ENCODE results near the gene SDS.

DNA sequence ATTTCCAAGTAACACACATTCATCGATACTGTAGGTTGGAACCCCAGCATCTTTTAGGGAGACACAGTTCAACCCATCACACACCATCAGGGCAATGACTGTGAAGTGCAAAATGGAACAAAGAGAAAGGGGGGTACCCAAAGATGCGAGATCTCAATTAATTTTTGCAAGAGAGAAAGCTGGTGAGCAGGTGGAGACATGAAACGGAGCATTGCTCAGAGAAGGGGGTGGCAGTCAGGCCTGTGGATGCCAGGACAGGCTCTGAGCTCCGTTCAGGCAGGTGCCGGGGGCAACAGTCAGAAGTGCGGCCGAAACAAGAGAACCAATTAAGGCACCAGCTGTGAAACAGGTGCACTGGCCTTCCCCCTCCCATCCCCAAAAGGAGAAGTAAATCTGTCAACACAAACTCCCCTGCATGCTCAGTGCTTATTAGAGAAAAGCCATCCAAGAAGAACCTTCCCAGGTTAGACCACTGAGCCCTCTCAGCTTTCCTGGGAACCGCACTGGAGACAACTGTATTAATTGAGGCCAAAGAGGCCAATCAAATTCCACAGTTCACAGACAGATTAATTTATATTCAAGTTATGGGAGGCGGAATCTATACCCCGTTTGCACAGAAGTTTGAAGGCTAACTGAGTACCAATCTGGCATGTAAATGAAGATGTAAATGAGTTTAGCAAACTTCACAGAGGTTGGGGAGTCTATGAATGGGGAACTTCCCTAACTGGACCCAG is 20.7 kb downstream of the OAS2 start:
- RRBS, 2 experiments: no CpG with 5 or more reads among the region's 10 CpGs

DNA sequence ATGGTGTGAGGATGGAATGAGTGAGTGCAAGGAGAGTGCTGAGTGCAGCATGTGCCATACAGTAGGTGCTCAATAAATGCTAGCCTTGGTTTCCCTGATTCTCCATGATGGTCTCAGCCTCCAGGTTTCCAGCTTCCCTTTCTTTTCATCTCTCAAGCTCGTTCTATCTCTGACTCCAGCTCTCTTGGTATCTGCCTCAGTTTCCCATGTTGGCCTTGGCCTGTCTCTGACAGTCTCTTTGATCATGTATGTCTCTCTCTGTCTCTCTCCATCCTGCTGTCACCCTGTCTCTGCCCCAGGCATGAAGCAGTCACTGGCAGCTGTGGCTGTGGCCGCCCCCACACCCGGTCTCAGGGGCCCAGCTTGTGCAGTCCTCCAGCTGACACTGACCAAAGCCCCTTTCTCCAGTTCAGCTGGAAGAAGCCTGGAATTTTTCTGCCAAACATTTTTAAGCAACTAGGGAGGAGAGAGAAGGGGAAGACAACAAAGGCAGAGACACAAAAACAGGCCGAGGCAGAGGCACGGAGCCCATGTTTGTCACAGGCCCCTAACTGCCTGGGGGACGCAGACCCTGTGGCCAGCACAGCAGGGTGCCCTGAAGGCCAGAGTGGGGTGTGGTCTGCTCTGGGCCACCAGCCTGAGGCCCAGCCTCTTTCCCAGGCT is 14.5 kb downstream of the DTX1 start:
- RRBS, 2 experiments: no CpG with 5 or more reads among the region's 6 CpGs

GRCh38 chr12:113130130-113130868 is 5.3 kb downstream of the RASAL1 start:
- RRBS, 2 experiments: no CpG with 5 or more reads among the region's 23 CpGs

GRCh38 chr12:113158633-113159377 is 9.3 kb downstream of the CFAP73 start:
- RRBS, 2 experiments: 98% methylated on average over 5 to 12 of the region's 28 CpGs

DNA sequence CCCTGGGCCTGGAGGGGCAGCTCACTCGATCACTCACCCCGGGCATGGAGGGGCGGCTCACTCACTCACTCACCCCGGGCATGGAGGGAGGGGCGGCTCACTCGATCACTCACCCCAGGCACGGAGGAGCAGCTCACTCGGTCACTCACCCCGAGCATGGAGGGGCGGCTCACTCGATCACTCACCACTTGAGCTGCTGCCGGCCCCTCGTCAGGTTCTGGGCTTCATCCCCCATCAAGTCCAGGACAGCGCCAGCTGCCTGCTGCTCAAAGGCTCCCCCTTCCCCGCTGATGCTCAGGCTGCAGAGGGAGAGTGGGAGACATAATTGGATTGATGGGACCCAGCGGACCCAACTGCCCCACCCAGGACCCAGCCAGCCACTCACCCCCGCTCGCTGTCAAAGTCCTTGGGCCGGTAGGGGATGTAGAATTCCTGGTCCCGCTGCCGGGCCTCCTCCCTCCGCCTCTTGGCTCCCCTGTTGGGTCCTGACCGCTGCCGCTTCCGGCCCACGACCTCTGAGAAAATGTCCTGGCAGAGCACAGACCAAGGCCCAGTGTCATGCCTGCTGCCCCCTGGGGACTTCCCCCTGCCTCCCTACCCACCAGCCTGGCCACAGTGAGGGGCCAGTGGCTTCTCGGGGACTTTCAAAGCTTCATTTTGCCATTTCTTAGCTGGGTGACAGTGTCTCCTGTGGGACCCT is 13.4 kb downstream of the CFAP73 start:
- RRBS, 2 experiments: 88 to 89% methylated on average over 5 of the region's 27 CpGs

- RRBS, 2 experiments: no CpG with 5 or more reads among the region's 22 CpGs
Observed at GRCh38 chr12:113221765-113222470, 654 bp downstream of the TPCN1 start.

DNA sequence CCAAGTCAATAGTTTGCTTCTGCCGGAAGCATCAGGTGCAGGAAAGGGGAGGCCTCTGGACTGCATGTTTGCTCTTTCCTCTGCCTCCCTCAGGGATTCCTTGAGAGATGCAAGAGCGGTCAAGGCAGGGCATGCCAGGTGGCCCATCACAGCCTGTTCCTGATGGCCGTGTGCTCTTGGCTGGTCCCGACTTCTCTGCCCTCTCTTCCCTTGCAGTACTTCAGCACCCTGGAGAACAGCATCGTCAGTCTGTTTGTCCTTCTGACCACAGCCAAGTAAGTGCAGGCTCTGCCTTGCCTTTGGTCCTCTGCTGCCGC is 51.7 kb downstream of the TPCN1 start:
- RRBS, 2 experiments: no CpG with 5 or more reads among the region's 6 CpGs

DNA sequence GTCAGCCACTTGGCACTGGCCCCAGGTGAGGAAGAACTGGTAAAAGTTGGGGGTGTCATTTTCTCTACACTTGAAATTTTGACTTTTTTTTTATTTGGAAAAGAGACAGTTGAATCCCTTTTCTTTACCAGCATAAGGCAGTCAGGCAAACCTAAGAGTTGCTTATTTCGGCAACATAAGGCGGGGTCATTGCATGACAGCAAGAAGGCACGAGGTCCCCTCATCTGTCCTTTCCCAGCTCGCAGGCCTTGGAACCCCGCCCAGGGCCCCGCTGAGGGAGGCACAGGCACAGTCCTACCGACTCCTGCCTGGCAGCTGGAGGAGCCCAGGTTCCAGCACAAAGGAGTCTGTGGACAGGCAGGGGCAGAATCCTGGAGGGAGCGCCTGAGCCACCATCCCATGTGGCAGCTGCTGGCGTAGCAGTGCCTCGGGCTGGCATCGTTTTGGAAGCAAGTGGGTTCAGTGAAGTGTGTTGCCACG is 36.2 kb downstream of the SLC8B1 start:
- RRBS, 2 experiments: no CpG with 5 or more reads among the region's 12 CpGs

DNA sequence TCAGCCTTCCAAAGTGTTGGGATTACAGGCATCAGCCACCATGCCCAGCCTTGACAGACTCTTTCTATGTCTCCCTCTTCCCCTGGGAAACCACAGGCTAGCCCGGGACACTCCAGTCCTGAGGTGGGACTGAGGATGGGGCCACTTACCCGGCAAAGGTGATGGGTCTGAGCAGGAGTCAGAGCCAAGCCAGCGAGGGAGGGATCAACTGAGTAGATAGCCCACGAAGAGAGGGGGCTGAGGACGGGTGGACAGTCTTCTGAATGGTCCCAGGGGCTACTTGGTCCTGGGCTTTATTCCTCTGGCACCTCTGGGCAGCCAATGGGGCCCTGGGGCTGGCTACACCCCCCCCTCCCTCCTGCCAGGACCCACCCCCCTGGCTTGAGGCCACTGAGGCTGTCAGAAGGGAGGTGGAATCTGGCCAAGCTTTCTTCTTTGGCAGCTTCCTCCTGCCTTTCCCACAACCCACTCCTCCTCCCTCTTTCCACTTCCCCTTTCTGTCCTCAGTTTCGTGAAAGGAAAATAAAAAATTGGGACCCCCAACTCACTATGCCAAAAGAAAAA is at the start of gene SDS:
SDS (minus strand) TSS at position 269 of the 564 bp plus-strand sequence.
- RRBS, 2 experiments: 17% methylated on average over 1 of the region's 6 CpGs; no CpG with 5 or more reads in 1 of the 2 experiments

- RRBS, 2 experiments: no CpG with 5 or more reads among the region's 3 CpGs
Observed at GRCh38 chr12:113405570-113406032, 1.9 kb upstream of the SDS start.

DNA sequence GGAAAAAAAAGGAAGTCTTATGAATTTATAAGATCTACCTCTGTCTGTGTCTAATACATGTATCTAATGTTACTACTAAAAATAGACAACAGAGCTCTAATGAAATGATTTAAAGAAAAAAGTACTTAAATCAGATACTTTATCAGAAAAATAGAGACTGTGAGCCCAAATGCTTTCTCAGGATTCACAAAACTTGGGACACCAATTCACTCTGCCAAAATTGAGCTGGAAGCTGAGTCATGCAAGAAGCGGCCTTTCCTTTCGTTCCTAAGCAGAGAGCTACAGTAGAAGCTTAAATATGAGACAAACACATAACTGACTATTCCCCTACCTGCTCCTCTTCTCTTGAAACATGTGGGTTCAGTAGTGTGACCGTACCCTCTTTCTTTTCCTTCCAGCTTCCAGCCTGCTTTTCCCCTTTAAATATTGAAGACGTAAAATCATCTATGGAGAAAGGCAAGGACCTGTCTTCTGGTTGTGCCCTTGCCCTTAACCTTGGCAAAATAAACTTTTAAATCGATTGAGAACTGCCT is 4.2 kb upstream of the SDS start:
- RRBS, 2 experiments: no CpG with 5 or more reads among the region's 5 CpGs

DNA sequence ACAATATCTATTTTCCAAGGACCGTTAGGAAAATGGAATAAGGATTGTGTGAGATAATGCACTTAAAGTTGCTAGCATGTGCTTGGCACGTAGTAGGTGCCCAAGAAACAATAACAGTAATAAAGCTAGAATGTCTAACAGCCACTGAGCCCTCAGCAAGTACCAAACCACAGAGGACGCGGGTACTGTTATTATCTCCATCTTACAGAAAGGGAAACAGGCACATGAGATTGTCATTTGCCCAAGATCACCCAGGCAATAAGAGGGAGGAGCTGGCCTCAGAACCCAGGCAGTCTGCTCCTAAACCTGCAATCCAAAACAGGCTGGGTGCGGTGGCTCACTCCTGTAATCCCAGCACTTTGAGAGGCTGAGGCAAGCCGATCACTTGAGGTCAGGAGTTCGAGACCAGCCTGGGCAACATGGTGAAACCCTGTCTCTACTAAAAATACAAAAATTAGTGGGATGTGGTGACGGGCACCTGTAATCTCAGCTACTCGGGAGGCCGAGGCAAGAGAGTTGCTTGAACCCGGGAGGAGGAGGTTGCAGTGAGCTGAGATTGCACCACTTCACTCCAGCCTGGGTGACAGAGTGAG is 5.1 kb upstream of the SDS start:
- RRBS, 2 experiments: no CpG with 5 or more reads among the region's 11 CpGs

DNA sequence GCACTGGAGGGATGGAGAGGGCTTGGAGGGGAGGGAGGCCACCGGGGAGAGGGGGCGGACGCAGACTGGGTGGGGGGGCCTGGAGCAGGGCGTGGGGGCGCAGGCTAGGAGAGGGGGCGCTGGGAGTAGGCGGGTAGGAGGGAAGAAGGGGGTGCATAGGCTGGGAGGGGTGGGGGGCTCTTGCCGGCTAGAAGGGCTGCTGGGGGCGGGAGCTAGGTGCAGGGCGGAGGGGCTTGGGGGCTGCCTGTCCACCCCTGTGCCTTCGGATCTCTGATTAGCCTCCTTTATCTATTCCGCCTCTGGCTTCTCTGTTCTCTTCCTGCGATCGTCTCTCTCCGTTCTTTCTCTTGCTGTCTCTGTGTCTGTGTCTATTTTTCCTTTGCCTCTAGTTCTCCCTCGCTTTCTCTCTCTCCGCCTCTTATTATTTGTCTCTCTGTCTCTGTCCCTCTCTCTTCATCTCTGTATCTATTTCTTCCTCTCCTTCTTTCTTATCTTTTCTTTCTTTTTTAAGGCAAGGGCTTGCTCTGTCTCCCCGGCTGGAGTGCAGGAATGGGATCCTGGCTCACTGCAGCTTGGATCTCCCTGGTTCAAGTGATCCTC is 166.8 kb upstream of the LHX5 start:
- RRBS, 2 experiments: no CpG with 5 or more reads among the region's 18 CpGs

- RRBS, 2 experiments: no CpG with 5 or more reads among the region's 9 CpGs
Observed at GRCh38 chr12:113773232-113773971, 192.7 kb downstream of the RBM19 start.

DNA sequence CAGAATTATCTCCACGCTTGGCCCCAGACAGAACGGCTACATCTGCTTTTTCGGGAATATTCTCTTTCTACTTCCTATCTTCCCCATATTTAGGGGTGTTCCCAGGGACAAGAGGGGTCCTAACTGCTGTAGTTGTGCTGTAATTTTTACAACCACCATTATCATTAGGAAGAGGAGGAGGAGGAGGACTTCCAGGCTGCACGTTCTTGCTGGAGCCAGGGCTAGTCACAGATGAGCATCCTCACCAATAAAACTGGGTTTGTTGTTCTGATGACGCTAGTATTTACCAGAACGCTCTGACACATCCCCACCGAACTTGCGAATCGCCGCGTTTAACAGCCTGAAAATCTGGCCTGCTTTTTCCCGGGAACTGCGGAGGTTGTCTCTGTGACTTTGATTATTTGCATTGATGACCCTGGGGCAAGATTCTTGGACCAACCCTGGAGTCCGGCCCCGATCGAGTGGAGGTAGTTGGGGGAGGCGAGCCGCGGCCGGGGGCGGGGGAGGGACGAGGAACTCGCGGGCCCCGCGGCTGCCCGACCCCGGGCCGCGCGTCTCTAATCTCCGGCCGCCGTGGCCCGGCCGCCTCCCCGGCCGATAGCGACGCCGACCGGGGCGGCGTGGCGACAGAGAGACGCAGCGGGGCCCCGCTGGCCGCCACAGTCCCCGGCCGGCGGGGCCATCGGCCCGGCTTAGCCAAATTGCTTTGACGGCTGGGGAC is 10.1 kb downstream of the TBX5 start:
- RRBS, 2 experiments: 8 to 12% methylated on average over 27 to 28 of the region's 55 CpGs

DNA sequence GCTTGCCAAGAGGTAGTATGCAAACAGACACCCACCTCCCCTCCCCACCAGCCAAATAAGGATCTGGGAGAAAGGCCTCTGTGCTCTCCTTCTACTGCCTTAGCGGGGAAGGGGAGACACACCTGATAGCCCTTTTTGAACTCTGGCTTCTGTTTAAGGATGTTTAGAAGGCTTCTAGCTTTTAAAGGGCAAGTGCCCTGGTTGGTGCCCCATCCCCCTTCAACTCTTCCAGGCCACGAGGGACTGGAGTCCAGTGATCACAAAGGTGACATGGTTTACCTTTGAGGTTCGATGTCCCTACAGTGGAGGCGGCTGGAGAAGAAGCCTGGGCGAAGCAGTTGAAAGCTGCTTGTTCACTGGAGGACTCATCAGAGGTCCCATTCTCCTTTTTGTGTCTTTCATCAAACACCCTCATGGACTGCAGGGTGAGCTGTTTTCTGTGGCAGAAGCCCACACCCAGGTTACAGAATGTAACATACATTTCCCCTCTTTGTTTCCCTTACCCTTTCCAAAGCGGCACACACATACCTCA is 7.9 kb downstream of the TBX3 start:
- RRBS, 2 experiments: no CpG with 5 or more reads among the region's 6 CpGs

DNA sequence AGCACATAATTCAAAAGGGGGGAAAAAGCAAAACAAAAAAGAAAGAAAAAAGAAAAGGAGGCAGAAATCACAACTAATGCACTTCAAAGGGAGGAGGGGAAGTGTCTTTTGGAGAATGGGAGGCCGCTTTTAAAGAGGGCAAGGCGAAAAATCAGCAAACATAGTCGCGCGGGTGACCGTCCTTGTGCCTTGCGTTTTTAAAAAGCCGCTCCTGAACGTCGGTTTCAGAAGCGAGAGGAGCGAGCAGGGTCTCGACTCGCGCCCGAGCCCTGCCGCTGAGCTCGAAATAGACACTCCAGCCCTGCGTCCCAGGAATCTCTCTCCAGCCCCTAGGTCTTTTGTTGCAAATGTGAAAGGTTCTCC is 708 bp downstream of the TBX3 start:
- RRBS, 2 experiments: no CpG with 5 or more reads among the region's 19 CpGs

- RRBS, 2 experiments: no CpG with 5 or more reads among the region's 16 CpGs
Observed at GRCh38 chr12:114687753-114688325, 3.9 kb upstream of the TBX3 start.

GRCh38 chr12:114696833-114697927 is 13.2 kb upstream of the TBX3 start:
- RRBS, 2 experiments: 57 to 83% methylated on average over 1 to 2 of the region's 49 CpGs

DNA sequence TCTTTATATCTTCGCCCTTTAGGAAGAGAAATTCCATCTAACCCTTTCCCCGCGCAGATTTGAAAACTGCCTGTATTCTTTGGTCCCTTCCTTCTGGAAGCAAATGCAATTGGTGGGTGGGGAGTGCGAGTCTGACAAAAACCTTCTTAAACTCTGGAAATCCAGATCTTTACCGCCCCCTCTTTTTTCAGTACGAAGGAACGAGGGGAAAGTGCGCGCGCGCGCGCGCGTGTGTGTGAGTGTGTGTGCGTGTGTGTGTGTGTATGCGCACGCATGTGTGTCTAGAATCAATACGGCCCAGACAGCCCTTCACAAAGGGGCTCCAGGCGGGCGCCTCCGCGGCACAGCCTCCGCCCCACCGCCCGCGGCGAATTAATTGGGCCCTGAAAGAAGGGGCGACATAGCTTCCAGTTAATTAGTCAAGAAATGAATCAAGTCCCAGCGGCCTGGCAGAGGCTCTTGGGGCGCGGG is 14.0 kb upstream of the TBX3 start:
- RRBS, 2 experiments: no CpG with 5 or more reads among the region's 32 CpGs

Data from LNCaP clone FGC (cell line).